Vein endothelial cell (primary cell): ENCODE results near the gene ZDHHC14.

DNA sequence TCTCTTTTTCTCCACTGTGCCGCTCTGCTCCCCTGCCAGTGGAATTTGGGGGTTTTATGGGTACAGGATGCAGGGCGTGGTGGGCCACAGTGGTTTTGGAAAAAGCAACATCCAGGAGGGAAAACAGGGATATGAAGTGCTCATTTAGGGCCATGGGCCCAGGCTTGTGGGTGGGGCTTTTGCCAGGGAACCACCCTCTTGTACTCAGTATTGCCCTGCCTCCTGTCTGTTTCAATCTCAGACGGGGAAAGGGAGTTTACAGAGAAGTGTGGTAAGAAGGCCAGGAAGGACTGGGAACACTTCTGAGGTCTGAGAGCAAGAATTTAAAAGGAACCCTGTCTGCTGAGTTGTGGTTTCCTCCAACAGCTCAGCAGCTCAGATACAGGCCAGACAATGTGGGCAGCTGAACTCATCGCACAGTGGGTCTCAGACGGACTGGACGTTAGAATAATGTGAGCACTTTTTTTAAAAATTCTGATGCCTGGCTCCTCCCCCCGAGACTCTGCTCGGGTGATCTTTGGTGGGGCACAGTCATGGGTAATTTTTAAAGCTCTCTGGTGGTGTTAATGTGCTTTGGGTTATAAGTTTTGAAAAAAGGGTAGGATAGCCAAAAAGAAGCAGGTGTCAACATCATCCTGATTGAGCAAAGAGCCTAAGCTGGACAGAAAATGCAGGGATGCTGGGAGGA is 354.1 kb upstream of the ARID1B start:
- CAGE, long polyA plus RNA = no peak

DNA sequence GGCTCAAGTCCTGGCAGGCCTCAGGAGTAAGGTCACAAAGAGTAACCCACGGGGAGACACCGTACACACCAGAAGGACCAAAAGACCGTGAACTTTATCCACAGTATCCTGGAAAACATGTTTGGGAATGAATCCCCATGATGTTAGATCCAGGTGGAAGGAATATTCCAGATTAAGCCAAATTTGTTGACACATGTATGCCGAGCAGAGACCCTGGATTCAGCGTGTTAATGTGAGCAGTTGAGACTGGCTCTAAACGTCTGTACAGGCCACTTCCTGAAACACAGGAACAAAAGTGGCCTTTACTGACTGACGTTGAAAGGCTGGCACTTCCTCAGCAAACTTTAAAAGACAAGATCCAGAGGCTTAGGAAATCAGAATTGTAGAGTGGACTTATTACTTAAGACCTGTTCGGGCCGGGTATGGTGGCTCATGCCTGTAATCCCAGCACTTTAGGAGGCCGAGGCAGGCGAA is 125.8 kb upstream of the ARID1B start:
- CAGE, long polyA plus RNA = no peak

GRCh38 chr6:156776211-156776760 is 892 bp upstream of the ARID1B start:
- CAGE, long polyA plus RNA = no peak

GRCh38 chr6:157029818-157030502 is 252.8 kb downstream of the ARID1B start:
- CAGE, long polyA plus RNA = no peak

GRCh38 chr6:157066586-157067387 is 256.5 kb downstream of the TMEM242 start:
- CAGE, long polyA plus RNA = no peak

- CAGE, long polyA plus RNA = no peak
Observed at GRCh38 chr6:157129175-157129815, 194.0 kb downstream of the TMEM242 start.

DNA sequence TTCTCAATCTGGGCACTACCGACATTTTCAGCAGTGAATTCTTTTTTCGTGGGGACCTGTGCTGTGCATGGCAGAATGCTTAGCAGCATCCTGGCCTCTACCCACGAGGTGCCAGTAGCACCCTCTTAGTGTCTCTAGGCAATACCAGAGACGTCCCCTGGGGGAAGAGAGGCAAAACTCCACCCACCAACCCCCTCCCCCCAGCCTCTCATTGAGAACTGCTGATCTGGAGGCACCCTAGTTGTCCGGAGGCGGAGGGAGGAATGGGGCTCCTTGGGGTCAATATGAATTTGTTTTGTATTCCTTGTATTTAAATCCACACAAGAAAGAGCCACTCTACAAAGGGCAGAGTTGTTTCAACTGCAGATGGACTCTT is 50.1 kb downstream of the TMEM242 start:
- CAGE, long polyA plus RNA = no peak

DNA sequence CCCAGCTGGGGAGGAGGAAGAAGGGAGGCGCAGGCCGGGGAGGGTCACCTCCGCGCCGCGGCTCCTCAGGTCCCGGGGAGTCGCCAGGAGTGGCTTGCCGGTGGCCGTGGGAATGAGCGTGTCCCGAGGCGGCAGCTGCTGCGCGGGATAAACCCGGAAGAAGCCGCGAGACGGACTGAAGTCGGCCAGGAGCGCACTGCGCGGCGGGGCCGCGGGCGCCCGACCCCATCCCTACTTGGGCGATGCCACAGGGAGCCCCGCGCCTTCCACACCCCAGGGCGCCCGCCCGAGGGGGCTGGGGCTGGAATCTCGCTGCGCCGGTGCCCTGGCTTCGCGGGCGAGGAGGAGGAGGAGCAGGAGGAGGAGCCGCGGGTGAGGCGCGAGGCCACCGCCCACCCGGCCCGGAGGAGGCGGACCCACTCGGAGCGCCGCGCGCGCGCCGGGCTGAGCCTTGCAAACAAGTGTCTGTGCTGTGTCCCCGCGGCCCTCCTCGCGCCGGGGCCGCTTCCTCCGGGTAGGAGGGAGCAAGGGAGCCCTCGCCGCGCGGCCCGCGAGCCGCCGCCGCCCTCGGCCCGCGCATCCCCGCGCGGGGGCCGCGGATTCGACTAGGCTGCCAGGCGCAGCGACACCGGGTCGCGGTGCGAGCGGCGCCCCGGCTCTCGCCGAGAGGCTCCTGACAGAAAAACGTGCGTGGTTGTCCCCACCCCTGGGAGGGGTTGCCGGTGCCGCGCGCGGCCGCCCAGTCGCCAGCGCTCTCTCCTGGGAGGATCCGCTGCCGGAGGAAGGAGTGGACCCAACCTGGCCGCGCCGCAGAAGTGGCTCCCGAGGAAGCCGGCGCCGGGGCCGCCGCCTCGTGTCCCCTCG is at the start of gene ZDHHC14:
TSS of gene ZDHHC14 (plus strand) at position 447 of the 864 bp plus-strand sequence.
- CAGE, long polyA plus RNA = no peak

DNA sequence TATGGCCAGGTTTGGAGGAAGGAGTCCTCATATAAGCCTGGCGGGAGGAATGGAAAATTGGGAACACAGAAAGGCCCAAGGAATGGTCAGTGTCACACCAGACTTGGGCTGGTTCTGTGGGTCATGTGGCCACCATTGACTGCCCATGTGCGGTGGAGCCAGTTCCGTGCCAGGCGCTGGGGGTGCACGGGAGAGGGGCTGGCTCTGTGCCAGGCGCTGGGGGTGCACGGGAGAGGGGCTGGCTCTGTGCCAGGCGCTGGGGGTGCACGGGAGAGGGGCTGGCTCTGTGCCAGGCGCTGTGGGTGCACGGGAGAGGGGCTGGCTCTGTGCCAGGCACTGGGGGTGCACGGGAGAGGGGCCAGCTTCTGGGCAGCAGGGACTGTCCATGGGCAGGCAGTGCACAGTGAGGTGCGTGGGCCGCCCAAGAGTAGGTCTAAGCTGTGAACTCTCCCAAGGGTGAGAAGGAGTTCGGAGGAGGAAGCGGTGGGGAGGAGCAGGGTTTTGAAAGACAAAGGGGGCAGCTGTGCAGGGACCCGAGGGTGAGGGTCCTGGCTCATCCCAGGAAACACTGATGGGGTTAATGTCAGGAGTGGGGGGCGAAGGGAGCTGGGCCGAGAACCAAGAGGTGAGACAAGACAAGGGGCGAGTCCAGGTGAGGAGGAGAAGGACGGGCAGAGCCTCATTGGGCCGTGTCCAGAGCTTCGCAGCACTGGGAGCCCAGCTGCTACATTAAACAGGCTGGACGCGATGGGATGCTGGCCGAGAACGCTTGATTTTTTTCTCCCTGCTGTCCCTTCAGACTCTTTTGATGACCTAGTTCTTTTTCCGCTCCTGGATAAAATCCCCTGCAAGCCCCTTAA is 173.0 kb upstream of the SNX9 start:
- CAGE, long polyA plus RNA = no peak

DNA sequence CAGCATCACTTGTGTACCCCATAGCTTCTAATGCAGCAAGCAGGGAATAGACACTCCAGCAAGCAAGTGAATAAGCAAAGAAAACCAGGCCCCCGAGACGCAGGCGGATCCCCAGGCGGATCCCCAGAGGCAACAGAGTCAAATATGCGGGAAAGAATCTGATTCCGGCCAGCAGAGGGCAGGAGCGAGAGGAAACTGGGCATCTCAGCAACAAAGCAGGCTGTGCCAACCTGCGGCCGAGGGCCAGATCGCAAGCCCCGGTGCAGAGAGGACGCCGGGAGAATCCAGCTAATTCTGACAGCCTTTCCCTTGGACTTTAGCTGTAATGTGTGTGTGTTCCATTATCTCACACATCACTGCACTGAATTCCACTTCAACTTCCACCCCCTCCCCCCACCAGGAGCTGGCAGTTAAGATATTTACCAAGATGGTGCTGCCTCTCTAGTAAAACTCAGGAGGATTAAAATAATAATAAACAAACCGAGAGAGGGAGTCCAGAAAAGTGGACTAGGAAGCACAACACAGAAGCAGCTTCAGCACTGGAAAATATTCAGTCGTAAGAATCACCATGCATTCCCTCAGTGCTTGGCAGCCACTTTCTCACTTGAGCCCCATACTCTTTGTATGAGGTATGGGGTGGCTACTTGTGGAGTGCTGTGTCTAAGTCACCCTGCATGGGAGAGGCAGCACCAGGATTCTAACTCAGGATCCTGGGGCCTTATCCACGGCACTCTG is 66.2 kb upstream of the SNX9 start:
- CAGE, long polyA plus RNA = no peak

GRCh38 chr6:157863318-157864376 is 40.6 kb downstream of the SNX9 start:
- CAGE, long polyA plus RNA = no peak

DNA sequence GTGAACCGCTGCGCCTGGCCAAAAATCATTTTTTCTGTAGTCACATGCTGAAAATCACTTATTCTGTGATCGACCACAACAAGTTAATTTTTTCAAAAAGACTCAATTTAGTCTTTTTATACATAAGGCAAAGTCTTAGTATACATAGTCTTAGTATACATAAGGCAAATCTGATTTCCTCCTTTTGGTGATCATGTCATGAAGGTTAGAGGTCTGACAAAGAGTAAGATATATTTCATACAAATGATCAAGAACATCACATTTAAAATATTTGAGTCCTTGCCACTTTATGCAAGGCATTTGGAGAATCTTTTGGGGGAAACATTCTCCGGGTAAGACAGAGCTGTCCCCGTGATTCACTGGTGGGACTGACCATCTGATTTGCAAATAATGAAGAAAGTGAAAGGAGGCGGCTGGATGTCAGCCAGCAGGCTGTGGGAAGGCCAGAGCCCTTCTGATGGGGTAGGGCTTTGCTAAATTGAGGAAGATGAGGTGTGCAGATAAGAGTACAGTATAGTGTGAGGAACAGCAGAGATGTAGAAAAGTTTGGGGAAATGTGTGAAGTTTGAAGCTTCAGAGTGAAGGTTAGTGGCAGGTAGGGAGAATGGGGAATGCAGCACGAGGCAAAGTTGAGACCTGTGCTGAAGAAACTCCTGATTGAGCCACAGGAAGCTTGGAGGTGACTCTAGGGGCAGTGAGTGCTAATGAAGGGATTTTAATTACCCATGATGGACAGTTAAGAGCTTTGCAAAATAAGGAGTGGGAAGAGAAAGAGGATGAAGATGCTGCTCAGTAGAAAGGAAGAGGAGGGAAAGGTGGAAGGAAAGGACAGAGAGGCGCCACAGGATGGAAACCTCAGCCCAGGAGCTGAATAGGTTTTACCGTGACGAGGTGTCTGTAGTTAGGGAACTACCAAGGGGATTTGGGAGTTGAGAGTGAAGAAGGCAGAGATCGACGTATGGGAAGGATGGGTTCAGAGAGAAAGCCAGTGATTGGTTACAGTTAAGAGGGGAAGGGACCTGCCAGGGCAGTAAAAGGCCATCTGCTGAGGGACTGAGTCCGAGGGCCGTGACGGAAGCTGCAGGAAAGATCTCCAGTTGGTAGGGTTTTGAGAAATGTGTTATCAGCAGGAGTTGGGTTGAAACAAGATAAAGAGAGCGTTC is 68.6 kb downstream of the SNX9 start:
- CAGE, long polyA plus RNA = no peak

- CAGE, long polyA plus RNA = no peak
Observed at GRCh38 chr6:157909461-157909859, 72.2 kb upstream of the SYNJ2 start.

GRCh38 chr6:158034279-158034673 is 52.6 kb downstream of the SYNJ2 start:
- CAGE, long polyA plus RNA = no peak

DNA sequence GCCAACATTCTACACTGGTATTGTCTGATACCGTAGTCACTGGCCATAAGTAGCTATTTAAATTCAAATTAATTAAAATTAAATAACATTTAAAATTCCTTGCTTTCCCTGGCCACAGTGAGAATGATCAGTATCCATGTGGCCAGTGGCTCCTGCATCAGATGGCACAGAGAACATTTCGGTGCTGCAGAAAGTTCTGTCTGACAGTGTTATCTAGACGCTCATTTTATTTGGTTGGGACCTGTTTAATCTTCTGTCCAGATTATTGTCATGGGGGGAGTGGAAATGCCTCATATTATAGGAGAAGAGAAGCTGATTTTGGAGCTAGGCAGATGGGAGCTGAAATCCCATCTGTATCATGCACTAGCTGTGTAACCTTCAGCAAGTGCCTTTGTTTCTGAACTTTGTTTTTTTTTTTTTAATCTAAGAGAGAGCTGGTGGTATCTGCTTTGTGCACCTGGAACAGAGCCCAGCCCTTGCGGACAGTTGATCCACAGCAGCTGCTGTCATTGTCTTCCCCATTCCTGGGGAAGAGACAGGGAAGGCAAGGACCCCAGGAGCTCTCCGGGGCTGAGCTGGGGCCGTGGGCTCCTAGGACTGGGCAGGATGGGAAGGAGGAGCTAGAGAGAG is 91.9 kb downstream of the SYNJ2 start:
- CAGE, long polyA plus RNA = no peak

DNA sequence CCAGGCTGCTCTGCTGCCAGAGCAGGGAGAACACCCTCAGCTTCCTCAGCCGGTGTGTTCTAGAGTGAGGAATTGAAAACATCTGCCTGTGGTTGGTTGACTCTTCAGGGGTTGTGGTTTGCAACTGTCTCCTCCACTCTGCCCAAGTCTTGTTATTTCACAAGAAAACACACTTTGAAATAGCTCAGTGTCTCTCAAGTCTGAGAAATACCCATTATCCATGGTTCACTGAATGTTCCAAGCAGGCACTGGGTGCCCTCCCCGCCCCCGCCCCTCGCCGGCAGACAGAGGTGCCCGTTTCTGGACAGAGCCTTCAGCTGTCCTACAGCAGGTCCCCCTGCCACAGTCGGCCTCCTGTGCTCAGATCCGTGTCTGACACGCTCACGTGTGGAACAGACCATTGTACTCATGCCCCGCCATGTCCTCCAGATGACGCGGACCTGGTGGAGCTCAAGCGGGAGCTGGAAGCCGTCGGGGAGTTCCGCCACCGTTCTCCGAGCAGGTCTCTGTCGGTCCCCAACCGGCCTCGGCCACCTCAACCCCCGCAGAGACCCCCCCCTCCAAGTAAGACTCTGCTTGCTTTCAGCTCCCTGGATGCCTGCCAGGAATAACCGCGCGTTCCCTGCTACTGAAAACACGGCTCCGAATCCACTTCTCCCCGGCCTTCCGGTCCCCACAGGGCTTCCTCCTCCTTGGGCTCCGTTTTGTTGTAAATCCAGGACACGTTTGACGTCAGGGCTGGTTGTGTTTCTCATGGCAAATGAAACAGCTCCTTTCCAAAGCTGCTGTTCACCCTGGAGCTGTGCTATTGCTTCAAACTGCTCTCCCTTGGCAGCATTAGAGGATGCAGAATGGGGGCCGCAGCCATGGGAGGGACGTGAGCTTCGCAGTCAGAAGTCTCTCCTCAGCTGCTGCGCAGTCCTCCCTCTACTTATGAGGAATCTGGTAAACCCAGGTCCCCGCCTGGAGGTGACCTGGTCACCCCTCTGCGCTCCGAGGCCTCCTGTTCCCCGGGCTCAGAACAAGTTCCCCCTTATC is 81.3 kb downstream of the SERAC1 start:
- CAGE, long polyA plus RNA = no peak

GRCh38 chr6:158087464-158087847 is 80.6 kb downstream of the SERAC1 start:
- CAGE, long polyA plus RNA = no peak

GRCh38 chr6:158096386-158097062 is 71.5 kb downstream of the SERAC1 start:
- CAGE, long polyA plus RNA = no peak

GRCh38 chr6:158323265-158323763 is 11.0 kb downstream of the TULP4 start:
- CAGE, long polyA plus RNA = no peak

DNA sequence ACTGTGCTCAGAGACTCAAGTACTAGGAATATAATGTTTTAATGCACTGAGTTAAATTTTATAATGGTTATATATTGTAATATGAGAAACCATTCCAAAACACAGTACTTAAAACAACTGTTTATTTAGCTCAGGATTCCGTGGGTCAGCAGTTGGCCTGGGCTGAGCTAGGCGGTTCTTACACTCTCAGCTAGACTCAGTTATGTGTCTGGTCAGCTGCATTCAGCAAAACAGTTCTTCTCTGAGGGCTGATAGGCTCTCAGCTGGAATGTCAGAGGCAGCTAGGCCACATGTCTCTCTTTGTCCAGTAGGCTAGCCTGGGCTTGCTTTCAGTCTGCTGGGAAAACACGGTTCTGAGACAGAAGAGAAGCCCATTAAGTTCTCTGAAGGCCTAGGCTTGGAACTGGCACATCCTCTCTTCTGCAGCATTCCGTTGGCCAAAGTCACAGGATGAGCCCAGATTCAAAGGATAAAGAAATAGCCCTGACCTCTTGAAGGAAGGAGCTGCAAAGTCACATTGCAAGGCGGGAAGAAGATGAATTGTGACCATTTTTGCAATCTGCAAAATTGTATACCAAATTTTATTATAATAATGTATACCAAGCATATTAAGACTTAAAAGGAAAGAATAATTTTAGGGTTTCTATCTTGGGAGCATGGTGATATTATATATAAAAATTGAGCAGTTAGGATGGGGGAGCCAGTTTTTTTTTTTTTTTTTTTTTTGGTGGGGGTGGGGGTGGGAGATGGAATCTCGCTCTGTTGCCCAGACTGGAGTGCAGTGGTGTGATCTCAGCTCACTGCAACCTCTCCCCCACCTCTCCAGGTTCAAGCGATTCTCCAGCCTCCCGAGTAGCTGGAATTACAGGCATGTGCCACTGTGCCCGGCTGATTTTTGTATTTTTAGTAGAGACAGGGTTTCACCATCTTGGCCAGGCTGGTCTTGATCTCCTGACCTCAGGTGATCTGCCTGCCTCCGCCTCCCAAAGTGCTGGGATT is 65.8 kb downstream of the TULP4 start:
- CAGE, long polyA plus RNA = no peak